SK-MEL-5 (cell line): ENCODE measurements around a stretch of chr7.

RAMPAGE:
- cytosol, long total RNA: no peak
- long total RNA: no peak
- nucleus, long total RNA: no peak
Measured at GRCh38 chr7:127619451-127620698, 1.9 kb upstream of the PAX4 start.

GRCh38 chr7:127995052-127995806 lies 36.0 kb downstream of the LRRC4 start:
RAMPAGE:
- cytosol, long total RNA: no peak
- long total RNA: no peak
- nucleus, long total RNA: no peak

DNA sequence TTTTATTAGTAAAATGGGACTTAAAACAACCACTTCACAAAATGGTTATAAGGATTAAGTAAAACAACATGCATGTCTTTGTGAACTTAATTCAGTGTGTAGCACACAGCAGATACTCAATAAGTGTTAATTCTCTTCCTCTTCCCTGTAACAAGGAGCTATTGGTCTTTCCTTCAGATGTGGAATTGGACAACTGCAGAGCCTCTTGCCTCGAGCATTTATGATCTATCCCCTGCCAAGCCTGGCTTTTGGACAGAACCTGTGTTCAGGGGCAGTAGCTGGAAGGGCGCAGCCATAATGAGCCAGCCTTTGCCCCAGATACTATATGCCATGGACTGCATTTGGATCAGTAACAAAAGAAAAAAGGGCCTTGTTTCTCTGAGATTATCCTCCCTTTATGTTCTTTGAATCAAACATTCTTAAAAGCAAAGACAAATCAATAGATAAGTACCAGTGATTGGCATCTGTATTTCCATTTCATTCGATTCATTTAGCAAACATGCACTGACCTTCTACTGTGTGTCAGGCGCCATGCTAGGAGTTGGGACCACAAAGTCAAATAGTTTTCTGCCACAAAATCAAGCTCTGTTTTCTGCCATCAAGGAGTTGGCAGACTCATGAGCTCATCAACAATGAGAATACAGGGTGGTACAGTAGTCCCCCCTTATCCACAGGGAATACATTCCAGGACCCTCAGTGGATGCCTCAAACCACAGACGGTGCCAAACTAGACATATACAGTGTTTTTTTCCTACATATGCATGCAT lies 25.0 kb upstream of the LRRC4 start:
RAMPAGE:
- cytosol, long total RNA: no peak
- long total RNA: no peak
- nucleus, long total RNA: no peak

RAMPAGE:
- cytosol, long total RNA: no peak
- long total RNA: no peak
- nucleus, long total RNA: no peak
Measured at GRCh38 chr7:128168538-128169270, 72.4 kb upstream of the LEP start.

GRCh38 chr7:128323837-128324162 lies 19.9 kb downstream of the RBM28 start:
RAMPAGE:
- cytosol, long total RNA: no peak
- long total RNA: no peak
- nucleus, long total RNA: no peak

RAMPAGE:
- cytosol, long total RNA: no peak
- long total RNA: no peak
- nucleus, long total RNA: no peak
Measured at GRCh38 chr7:128335355-128336164, 8.1 kb downstream of the RBM28 start.

RAMPAGE:
- cytosol, long total RNA: no peak
- long total RNA: no peak
- nucleus, long total RNA: no peak
Measured at GRCh38 chr7:128338110-128338482, 5.6 kb downstream of the RBM28 start.

DNA sequence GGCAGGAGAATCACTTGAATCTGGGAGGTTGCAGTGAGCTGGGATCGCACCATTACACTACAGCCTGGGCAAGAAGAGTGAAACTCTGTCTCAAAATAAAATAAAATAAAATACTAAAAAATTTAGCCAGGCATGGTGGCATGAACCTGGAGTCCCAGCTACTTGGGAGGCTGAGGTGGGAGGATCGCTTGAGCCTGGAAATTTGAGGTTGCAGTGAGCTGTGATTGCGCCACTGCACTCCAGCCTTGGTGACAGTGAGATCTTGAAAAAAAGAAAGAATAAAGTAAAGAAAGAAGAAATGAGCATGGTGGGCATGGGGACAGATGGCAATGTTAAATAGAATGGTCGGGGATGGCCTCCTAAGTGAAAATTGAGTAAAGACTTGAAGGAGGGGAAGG lies 26.4 kb upstream of the GARIN1A start:
RAMPAGE:
- cytosol, long total RNA: no peak
- long total RNA: no peak
- nucleus, long total RNA: no peak

DNA sequence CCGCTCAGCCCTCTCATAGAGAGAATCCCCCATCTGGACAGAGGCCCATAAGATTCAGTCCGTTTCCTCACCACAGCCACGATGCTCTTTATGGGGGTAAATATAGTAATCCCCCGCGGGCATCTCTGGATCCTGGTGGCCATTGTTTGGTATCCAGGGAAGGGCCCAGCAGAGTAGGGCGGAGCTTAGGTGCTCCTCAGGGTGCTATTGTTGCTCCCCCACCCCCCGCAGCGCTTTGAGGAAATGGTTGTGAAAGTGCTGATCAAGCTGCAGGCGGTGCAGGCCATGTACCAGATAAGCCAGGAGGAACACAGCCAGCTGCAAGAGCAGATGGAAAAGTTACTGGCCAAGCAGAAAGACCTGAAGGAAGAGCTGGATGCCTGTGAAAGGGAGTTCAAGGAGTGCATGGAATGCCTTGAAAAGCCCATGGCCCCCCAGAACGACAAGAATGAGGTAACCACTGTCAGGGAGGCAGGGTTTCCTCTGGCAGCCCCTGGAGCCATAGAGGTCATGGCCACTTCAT lies 17.7 kb upstream of the FLNC start:
RAMPAGE:
- cytosol, long total RNA: no peak
- long total RNA: no peak
- nucleus, long total RNA: no peak

RAMPAGE:
- cytosol, long total RNA: no peak
- long total RNA: no peak
- nucleus, long total RNA: no peak
Measured at GRCh38 chr7:128827055-128827903, 2.9 kb upstream of the FLNC start.

GRCh38 chr7:128836446-128837470 lies 6.6 kb downstream of the FLNC start:
RAMPAGE:
- cytosol, long total RNA: no peak
- long total RNA: no peak
- nucleus, long total RNA: no peak

DNA sequence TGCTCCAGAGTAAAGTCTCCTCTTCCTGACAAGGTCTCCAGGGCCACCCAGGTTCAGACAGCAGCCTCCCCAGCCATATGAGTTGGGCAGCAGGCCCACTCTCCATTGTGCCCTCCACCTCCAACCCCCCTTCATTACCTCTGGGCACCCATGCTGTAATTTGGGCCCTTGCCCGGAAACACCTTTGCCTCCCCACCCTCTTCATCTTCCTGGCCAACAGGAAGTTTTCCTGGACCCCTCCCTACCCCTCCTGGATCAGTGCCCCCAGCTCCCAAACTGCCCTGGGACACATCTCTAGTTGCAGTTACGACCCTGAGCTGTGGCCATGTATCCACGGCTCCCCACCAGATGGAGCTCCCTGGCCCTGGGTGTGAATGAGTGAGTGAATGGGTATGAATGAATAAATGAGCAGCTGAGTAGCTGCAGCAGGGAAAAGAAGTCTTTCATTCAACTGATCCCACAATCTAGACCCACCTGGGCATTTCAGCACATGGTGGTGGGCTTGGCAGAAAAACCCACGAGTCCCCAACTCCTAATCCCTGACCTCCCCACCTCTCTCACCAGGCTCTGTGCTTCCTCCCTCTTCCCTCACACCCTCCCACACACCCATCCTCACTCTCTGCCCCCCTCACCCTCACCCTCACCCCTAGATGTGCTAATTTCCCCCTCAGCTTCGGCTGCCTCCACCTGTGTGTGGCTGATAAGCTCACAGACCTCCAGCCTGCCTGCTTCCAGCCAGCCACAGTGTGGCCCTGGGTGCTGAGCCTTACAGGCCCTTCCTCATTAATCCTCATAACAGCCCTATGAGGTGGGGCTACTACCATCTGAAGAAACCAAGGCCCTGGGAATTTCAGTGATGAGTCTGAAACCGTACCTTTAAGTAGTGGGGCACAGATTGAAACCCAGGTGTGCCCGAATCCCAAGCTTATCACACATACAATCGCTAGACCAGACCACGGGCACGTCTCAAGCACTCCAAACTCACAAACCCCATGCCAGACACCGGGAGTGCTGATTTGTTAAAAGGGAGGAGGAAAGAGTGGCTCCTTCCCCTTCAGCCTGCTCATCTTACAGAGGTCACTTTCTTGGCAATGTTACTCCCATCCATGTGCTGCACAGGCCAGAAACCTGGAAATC lies 2.4 kb upstream of the ATP6V1F start:
RAMPAGE:
- cytosol, long total RNA: no peak
- long total RNA: no peak
- nucleus, long total RNA: no peak

DNA sequence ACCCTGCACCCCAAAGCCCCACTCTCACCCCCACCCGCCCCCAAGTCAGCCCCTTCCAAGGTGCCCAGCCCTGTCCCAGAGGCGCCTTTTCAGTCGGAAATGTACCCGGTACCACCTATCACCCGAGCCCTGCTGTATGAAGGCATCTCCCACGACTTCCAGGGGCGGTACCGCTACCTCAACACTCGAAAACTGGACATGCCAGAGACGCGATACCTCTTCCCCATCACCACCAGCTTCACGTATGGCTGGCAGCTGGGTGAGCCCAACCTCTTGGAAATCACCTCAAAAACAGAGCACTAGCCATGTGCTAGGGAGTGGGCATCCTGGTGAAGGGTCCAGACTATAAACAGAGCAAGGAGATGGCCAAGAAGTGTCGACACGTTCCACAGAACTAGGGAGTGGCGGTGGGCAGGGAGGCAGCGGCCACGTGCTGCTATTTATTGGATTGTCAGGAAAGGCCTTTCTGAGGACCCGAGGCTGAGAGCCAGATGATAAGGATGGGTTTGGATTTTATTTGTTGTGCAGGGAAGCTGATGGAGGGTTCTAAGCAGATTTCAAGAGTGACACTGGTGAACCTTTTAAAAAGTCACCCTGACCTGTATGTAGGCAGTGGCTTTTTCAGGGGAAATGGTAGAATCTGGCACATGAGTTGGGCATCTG lies 573 bp downstream of the ATP6V1FNB start:
RAMPAGE:
- cytosol, long total RNA: no peak
- long total RNA: no peak
- nucleus, long total RNA: no peak

GRCh38 chr7:129258392-129259320 lies 33.8 kb downstream of the AHCYL2 start:
RAMPAGE:
- cytosol, long total RNA: no peak
- long total RNA: no peak
- nucleus, long total RNA: no peak

DNA sequence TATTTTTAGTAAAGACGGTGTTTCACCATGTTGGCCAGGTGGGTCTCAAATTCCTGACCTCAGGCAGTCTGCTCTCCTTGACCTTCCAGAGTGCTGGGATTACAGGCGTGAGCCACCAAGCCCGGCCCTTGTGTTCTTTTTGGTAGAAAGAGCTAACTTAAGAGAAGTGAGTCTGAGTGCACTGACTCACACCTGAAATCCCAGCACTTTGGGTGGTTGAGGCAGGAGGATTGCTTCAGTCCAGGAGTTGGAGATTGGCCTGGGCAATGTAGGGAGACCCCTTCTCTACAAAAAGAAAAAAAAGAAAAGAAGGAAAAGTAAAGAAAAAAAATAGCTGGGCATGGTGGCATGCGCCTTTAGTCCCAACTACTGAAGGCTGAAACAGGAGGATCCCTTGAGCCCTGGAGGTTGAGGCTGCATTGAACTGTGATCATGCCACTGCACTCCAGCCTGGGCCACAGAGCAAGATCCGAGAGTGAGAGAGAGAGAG lies 94.0 kb downstream of the NRF1 start:
RAMPAGE:
- cytosol, long total RNA: no peak
- long total RNA: no peak
- nucleus, long total RNA: no peak

GRCh38 chr7:129770347-129770915 lies 158.9 kb downstream of the NRF1 start:
RAMPAGE:
- cytosol, long total RNA: no peak
- long total RNA: no peak
- nucleus, long total RNA: no peak

DNA sequence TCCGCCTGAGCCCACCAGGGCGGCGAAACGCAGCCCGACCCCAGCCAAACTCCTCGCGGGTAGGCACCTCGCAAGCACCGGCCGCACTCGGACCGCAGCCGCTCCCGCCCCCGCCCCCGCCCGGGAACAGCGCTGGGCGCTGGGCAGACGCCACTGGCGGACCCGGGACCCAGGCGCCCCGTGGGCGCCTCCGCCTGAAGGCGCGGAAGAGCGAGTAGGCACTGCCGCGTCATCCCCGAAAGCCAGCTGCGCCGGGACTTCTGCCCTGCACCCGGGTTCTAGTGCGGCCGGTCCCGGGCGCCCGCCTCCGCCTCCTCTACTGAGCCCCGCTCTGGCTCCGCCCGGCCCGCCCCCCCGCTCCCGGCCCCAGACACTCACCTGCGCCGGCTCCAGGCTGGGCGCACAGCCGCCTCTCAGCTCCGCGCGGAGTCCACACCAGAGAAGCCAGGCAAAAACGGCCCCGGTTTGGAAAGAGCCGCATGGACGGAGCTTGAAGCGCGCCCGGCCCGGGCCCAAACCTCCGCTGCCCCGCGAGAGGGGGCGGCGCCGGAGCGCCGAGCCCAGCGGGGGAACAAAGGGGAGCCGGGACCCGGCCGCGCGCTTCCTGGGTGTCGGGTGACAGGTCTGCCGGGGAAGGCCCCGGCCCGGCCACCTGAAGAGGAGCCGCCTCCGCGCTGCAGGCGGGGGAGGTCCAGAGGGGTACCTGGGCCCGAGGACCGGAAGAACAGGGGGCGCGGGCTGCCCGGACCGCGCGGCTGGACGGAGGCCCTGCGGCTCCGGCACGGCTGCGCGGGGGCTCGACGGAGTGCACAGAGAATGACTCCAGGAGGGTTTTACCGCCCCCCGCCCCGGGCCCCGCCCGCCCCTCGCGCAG lies 168.1 kb downstream of the NRF1 start:
RAMPAGE:
- cytosol, long total RNA: no peak
- long total RNA: no peak
- nucleus, long total RNA: no peak

RAMPAGE:
- cytosol, long total RNA: no peak
- long total RNA: no peak
- nucleus, long total RNA: no peak
Measured at GRCh38 chr7:129913290-129913962, 39.3 kb downstream of the UBE2H start.

DNA sequence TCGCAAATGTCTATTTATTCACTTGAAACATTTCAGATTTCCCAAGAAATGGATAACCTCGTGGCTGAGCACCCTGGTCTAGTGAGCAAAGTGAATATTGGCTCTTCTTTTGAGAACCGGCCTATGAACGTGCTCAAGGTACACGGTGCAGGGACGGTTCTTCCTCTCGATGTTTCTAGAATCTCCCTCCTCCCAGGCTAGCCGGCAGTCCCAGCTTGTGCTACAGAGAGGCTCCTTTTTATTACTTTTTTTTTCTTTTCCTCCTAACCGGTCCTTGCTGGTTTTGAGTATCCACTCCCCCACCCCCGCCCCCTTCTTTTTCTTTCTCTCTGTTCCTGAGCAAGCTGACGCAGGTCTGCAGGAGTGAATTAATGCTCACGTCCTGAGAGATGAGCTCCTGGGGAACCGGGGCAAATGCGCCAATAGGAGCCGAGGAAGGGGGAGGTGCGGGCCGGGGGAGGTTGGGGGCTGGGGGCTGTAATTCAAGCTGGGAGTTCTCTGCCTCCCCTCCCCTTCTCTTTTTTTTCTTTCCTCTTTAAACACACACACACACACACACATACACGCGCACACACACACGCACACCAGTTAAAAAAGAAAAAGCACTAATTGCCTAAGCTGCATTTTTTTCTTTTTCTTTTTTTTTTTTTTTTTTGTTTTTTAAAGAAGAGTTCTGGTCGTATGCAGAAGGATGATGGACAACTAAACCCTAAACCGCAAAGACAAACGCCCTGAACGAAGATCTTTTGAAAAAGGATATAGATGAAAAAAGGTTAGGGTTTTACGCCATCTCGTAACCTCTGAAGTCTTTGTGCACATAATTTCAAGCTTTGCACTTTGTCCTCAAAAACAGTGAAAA lies 6.6 kb downstream of the CPA2 start:
RAMPAGE:
- cytosol, long total RNA: no peak
- long total RNA: no peak
- nucleus, long total RNA: no peak

GRCh38 chr7:130473171-130473629 lies 18.7 kb upstream of the MEST start:
RAMPAGE:
- cytosol, long total RNA: no peak
- long total RNA: no peak
- nucleus, long total RNA: no peak